H4 (cell line): ENCODE results near the genes OLAH and ACBD7.

DNA sequence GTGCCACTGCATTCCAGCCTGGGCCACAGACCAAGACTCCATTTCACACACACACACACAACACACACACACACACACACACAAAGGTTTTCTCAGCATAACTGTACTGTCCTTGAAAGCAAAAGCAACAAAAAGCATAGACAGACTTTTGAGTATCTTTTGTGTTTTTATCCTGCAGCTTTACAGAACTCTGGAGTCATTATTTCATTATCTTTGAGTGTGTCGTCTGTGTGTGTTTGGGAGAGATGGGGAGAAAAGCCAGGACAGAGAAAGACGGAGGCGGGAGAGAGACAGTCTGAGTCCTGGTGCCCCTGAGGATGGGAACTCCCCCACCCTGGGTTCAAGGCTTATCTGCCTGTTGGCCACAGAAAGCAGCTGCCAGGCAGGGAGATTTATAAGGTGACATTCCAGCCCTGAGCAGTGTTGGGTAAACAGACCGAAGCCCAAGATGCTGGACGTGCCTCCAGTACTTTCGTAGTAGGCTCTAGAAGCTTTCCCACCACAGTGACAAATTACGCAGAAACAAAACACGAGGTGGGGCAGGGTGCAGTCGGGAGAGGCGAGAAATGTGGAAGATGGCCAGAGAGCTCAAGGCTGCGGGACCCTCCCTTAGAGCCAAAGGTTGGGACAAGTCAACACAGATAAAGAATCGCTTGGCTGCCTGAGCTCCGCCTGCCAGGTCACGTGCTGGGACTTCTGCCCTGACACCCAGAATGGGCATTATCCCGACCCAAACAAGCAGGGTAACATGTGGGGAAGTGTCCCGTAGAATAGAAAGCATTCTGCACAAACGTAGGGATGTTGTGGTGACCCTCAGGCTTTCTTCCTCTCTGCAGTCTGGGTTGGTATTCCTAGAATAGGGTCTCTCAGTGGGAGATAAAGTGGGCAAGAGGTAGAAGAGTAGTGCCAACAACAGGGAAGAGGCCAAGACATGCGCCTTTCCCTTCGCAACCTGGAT lies 41.1 kb downstream of the CCDC3 start:
- RAMPAGE, long total RNA = no peak

- RAMPAGE, long total RNA = no peak
Observed at GRCh38 chr10:13001334-13001560, 266 bp downstream of the CCDC3 start.

DNA sequence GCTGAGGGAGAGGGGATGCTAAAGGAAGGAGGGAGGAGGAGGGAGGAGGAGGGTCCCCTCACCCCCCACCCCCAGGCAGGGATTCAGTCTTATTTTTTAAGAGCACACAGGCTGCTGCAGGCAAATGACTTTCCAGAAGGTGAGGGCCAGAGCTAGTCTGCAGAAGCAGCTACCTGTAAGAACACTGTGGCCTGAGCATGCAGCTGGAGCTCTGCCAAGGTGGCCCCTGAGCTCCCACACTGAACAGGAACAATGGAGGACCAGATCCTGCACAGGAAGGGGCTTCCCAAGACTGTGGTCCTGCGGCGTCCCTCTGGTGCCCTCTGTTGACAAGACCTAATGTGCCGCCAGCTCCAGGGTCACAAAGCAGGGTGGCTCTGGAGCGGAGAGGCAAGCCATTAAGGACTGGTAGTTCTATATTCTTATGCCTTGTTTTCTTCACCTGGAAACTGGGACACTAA lies 7.8 kb upstream of the BEND7 start:
- RAMPAGE, long total RNA = no peak

GRCh38 chr10:13632897-13633410 lies 46.2 kb downstream of the PRPF18 start:
- RAMPAGE, long total RNA = no peak

- RAMPAGE, long total RNA = no peak
Observed at GRCh38 chr10:13765585-13766187, 178.9 kb downstream of the PRPF18 start.

- RAMPAGE, long total RNA = no peak
Observed at GRCh38 chr10:13803936-13804355, 217.2 kb downstream of the PRPF18 start.

DNA sequence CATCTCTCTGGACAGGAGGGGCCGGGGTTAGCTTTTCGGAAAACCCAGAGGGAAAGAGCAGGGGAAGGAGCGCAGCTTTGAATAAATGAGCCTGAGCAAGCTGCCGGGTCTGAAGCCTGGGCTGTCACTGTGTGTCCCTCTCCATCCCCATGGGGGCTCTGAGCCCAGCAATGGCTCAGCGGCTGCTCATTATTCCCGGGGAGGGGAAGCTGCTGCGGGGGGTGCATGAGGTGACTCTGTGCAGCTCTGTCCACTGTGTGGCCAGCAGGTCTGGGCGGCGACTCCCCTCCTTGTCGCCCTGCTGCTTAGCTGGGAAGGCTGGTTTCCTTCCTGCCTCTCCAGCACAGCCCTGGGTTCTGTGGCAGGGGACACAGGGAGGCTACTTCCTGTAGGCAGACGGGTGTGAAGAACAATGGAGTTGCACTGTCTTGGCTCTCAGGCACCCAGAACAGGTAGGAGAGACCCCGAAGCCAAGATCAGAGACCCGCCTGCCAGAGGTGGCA lies 234.2 kb downstream of the PRPF18 start:
- RAMPAGE, long total RNA = no peak

GRCh38 chr10:13975053-13975958 lies 355.4 kb downstream of the FRMD4A start:
- RAMPAGE, long total RNA = no peak

DNA sequence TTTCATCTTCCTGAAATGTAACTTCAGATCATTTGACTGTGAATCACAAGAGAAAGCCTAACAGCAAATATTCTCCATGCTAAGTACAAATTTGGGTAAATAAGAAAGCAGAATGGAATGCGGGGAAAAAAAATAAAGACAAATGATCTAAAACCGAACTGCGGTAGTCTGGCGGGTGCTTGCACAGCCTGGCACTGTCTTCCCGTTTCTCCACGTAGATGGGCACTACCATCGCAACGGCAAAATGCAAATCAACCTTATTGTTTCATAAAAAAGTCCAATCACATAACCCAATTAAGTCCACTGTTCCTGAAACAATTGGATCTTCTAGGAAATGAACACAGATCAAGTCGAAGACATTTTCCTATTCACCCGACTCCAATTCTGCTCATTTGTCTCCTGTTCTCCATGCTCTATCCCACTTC lies 74.6 kb upstream of the FRMD4A start:
- RAMPAGE, long total RNA = no peak

GRCh38 chr10:14528168-14528916 lies 197.6 kb upstream of the FRMD4A start:
- RAMPAGE, long total RNA = no peak

DNA sequence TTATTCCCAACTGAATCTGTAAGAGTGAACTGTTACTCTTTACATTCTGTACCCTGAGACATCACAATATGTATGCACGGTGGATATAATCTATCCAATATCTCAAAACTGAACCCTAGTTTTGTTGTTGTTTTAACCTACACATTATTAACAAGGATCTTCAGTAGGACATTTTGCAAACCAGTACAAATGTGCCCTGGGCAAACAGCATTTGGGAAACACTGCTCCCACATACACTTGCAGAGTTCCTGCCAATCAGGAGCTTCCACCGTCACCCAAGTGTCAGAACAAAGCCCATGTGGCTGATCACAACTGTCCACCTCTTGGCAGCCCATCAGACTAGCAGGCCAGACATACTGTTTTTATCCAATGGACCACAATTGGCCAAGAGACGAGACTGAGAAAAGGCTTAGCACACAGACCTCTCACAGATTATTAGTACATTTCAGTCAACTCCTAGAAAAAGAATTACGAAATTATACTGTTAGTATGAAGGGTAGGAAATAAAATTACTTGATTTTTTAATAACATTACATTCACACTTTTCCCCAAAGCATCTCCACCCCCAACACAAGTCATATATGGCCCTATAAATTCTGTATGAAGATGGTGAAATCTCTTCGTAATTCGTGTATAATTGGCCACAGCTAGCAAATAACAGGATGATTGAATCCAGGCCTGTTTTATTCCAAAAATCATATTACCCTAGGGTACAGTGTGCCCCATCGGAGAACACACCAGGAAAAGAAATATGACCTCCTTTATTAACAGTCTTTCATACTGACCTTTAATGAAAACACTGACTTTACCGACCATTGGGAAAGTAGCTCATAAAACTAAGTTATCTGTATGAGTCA lies 200.2 kb downstream of the FAM107B start:
- RAMPAGE, long total RNA = no peak

DNA sequence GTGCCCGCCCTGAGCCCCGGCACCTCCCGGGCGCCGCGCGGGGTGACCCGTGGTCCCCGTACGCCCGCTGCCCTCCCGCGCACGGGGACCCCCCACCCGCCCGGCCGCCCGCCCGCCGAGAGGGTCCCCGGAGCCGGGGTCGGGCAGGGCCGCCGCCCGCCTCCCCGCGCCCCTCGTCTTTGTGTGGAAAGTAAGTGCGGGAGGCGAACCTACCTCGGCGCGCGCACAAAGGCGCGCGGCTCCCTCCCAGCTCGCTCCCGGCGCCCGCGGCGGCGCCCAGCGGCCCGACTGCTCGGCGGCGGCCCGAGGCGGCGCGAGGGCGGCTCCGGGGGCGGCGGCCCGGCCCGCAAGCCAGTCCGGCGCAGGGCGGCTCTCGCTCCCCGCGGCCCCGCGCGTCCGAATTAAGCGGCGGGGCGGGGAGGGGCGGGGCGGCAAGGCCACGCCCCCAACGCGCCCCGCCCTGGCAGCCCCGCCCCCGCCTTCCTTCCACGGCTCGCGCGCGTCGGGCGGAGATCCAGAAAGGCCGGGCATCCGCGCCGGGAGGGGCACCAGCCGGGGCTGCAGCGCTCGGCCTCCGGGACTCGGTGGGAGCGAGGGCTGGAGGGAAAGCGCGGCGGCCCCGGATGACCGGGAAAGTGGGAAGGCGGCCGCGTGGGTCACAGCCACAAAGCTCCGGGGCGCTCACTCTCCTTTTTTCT lies 170.5 kb downstream of the FAM107B start:
- RAMPAGE, long total RNA = no peak

DNA sequence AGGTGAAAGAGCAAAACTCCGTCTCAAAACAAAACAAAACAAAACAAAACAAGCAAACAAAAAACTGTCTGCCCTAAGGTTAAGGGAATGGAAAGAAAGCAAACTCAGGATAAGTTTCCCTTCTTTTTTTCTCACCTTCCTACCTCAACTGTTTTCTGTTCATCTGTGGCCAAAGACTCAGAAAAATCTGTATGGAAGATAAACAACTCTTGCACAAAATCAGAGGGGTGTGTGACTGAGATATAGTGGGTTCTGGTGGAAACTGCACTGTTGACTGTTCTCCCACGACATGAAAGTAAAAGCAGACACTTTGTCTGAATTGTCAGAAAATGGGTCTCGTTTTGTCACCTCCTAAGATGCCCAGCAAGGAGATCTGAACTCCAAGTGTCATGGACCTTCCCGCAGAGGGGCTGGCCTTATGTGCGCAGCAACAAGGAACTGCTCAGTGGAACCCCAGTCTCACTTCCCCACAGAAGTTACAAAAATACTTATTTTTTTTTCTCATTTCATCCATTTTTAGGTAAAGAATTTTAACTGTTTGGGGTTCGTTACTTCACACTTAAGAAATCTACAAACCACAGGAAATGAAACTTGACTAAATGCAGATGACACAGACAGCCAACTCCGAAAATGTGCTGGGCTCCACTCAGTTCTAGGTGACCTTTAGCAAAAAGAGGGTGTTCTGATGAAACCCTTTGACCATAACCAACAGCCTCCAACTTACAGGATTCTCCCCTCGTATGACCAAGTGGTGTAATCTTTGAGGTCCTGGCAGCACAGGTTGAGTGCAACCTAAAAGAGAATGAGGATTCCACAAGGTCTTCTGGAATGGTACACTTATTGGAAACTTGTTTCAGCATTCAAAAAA lies 115.0 kb downstream of the FAM107B start:
- RAMPAGE, long total RNA = no peak

- RAMPAGE, long total RNA = no peak
Observed at GRCh38 chr10:14723181-14723682, 51.5 kb downstream of the FAM107B start.

DNA sequence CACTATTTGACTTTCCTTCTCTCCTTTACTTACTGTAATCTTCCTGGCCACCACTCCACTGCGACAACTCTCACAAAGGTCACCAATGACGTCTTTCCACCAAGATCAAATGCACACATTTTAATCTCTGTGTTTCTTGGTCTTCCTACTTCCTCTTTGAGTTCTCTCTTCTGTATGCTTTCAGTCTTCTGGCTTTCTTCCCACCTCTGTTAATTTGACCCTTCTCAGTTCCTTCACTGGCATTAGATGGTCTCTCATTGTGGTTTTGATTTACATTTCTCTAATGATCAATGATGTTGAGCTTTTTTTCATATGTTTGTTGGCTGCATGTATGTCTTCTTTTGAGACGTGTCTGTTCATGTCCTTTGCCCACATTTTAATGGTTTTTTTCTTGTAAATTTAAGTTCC lies 31.9 kb downstream of the FAM107B start:
- RAMPAGE, long total RNA = no peak

DNA sequence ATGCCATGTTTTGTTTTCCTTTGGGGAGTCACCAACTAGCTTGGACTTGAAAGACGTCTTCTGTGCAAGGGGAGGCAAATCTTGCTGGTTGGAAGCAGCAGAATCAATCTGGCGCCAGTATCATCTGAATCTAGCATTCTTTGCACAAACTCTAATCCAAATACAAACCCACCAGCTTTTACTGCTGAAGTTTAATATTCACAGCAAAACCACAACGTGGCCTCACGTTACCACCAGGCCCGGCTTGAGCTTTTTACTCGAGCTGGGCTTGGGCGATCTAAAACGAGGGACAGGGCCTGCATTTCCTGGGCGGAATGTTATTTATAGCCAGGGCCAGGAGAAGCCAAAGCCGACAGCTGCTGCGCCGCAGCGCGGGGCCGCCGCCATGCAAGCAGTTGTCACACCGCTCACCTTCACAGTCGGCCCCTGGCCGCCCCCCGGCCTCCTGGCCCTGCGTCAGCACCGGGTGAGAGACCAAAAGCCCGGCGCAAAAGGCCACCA lies 366 bp downstream of the CDNF start:
- RAMPAGE, long total RNA = no peak

DNA sequence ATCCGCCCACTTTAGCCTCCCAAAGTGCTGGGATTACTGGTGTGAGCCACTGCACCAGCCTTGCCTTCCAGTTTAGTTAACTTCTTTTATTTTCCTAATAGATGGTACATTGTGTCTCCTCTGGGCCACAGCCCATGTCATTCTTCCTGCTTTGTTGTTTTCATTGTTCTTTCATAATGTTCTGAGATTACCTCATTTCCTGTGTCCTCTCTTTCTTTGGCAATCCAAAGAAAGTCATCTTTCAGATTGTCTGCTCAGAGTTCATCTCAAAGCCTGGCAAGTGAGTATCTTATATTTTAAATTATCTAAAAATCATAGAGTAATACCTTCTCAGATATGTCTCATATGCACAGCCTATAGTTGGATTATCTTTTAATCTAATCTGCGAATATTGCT lies at the start of gene OLAH:
Gene OLAH, plus strand, starts transcription at position 237 of the 396 bp plus-strand sequence.
- RAMPAGE, long total RNA = no peak

DNA sequence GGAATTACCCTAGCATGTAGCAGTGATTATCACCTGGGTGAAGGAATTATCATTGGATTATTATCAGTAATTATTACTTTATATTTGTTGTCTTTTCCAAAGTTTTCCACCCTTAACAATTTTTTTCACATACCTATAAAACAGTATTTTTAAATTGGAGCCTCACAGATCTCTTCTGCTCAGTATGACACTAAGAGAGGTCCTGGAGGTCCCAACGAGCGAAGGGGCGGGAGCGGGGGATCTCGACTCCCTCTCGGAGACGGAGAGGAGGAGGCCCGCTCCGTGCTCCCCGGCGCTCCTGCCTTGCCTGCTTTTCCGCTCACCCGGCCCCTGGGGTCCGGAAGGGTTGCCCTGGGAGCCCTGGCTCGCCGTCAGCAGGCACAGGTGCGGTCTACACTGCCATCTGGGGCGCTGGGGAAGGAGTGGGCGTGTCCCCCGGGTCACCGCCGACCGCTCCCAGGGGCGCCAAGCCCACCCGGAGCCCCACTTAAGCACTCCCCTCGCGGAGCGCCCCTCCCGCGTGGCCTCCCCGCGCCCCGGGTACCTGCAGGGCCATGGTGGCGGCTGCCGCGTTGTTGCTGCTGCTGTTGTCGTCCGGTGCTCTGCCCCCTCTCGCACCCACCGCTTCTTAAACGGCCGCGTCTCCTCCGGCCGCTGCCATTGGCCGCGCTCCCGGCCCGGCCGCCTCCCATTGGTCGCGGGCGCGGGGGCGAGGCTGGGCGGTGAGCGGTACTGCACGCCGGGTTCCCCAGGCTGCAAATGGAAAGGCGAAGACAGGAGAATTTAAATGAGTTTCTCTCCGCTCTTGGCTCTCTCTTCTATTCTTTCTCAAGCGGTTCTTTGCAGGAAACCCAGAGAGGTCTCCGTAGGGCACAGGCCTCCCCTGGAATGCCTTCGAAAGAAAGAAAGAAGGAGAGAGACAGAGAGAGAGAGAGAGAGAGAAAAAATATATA lies at the start of gene ACBD7:
Gene ACBD7, minus strand, starts transcription at position 604 of the 953 bp plus-strand sequence.
- RAMPAGE, long total RNA = no peak

DNA sequence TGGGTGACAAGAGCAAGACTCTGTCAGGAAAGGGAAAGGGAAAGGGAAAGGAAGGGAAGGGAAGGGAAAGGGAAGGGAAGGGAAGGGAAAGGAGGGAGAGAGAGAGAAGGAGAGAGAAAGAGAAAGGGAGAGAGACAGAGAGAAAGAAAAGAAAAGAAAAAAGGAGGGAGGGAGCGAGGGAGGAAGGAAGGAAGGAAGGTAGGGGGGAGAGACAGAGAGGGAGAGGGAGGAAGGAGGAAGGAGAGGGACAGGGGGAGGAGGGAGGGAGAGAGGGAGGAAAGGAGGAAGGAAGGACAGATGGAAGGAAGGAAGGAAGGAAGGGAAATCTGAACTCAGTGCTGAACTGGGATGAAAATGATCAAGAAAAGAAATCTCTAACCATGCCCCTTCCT lies 32.3 kb downstream of the NMT2 start:
- RAMPAGE, long total RNA = no peak

DNA sequence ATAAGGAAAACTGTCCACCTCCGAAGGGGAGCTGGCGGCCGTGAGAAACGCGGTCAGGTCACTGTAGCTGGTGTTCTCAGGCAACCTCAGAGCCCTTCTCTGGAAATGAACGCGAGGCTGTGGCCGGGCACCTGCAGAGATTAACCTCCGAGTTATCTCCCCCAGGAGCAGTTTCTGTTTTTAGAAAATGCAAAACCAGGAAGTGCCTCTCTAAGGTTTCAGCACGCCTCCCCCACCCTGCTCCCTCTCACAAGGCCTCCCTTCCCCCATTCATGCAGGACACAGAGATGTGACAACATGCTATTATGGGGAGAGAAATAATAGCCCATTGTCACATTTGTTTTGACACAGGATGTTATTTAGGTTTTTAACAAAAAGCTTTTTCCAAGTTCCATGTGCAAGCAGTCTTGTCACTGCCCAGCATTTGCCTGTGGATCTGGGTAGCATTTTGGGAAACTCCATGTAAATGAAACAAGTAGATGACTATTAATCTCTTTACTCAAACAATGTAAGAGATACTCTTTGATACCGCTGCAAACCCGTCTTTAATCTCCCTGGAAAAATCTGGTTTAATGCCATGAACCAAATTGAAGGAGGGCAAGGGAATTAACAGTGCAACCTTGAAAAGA lies 86.4 kb upstream of the NMT2 start:
- RAMPAGE, long total RNA = no peak